Natural killer cell (primary cell): Measurements from ENCODE around the genes RPS17 and ZSCAN2.

- PRO-cap, result no peak
Measured at GRCh38 chr15:82122801-82123339, 77.1 kb upstream of the MEX3B start.

- PRO-cap, result no peak
Measured at GRCh38 chr15:82298506-82299049, 36.0 kb downstream of the SAXO2 start.

GRCh38 chr15:82300248-82300686 lies 37.6 kb downstream of the SAXO2 start:
- PRO-cap, result no peak

DNA sequence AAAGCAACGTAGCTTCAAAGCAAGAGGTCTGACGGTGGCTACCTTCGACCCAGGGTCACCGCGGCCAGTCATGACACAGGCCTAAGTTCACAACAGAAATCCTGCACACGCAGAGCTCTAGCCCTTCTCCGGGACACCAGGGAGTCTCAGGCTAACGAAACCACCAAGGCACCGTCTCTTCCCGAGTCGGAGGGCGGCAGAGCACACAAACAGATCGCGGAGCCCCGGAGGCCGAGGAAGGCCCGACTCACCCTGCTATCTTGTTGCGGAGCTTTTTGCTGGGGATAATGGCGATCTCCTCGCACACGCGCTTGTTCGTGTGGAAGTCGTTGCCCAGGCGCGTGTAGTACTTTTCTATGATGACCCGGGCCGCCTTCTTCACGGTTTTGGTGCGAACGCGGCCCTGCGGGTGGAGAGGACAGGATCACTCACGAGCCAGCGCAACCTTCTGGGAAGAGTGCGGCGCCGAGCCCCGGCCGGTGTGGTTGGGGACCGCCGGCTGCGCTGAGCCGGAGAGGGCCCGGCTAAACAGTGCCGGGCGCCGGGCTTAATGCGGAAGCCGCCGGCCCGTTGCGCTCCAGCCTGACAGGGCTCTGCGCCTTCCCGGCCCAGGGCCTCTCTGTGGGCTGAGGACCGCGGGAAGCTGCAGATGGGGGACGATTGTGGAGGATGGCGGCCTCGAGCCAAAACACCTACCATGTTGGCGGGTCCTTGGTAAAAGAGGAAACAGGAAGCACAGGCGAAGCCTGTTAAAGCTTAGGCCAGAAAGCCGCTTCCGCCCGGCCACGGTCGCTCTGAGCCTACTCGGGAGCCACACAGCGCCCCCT lies at the start of gene RPS17:
Gene RPS17 (minus strand): TSS at position 728 of the 827 bp plus-strand sequence.
- PRO-cap, result bidirectional peak, plus-strand start outside the sequence, minus-strand start at position 723 of the sequence

GRCh38 chr15:82646084-82646654 lies 994 bp downstream of the CPEB1 start:
- PRO-cap, result no peak

DNA sequence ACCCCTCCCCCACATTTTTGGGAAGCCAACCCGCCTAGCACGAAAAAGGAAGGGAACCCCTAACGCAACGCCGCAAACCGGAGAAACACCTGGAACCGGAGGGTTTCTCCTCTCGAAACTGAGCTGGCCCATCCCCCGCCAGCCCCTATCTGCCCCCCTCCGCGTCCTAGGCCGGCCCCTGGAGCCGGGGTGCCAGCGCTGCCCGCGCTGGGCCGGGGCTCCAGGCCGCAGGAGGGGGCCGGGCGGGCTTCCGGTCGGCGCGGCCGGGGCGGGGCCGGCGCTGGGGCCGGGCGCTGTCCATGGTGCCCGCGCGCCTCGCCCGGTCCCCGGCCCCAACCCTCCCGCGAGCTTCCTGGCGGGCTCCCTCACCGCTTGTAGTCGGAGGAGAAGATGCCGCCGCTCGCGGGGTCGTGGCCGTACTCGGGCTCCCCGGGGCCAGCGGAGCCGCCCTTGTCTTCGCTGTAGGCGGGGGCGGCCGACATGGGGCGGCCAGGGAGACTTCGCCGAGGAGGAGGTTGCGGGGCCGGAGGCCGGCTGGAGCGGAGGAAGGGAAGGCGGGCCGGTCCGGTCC lies 365 bp downstream of the AP3B2 start:
- PRO-cap, result no peak

DNA sequence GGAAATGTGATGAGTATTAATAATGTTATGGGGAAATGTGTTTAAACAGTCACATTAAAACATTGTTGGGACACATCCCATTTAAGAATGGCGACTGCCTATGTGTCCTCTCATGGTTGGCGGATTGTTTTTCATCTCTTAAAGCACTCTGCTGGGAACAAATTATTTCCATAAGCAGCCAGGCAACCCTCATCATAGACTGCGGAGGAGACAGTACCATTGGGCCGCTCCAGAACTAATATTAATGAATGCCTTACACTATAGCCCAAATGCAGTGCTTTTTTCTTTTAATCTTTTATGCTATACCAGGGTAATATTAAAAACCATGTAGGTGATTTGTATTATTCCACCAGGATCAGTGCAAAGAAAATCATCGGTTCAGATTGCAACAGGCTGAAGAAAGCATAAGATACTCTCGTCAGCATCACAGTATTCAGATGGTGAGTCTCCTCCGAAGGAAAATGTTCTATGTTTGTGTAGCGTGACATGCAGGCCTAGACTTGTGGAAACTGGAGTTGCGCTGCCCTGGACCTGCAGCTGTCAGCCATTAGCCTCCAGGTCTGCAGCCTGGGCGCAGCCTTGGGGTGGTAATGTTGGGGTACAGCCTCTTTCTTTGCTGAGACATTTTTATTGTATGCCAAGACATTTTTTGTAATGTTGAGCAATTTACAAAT lies 16.8 kb downstream of the WHAMM start:
- PRO-cap, result no peak

GRCh38 chr15:82836049-82836728 lies 26.8 kb downstream of the WHAMM start:
- PRO-cap, result no peak

DNA sequence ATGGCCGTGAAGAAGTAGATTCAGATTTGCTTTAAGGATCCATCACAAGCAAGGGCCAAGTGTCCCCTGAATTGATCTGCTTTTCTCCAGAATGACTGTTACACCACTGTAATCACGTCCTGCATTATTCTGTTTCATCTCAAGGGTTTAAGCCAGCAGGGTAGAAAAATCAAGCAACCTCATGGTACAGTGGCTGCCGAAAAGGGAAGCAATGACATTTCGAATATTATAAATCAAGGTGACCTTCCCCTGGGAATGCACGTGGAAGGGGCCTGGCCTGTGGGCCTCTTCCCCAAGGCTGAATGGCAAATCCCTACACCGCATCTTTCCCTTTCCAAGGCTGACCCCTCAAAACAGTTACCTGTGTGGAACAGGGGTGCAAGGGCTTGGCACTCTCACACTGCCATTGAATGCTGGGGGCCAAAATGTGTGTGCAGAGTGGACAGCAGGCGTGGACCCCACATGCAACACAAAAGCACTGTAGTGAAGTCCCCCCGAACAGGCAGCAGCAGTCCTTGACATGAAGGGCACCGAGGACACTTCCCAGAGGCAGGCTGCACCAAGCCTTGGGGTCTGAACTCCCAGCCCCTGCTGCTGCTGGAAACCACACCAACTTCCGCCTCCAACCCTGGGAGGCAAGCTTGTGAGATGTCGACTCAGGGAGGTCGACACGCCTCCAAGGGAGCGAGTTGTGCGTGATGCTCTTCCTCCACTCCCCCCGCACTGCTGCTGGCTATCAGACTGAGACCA lies 43.3 kb downstream of the WHAMM start:
- PRO-cap, result no peak

GRCh38 chr15:82944861-82945259 lies 7.7 kb downstream of the HOMER2 start:
- PRO-cap, result no peak

- PRO-cap, result no peak
Measured at GRCh38 chr15:83061509-83062100, 5.4 kb downstream of the BTBD1 start.

GRCh38 chr15:83063034-83063639 lies 3.9 kb downstream of the BTBD1 start:
- PRO-cap, result no peak

DNA sequence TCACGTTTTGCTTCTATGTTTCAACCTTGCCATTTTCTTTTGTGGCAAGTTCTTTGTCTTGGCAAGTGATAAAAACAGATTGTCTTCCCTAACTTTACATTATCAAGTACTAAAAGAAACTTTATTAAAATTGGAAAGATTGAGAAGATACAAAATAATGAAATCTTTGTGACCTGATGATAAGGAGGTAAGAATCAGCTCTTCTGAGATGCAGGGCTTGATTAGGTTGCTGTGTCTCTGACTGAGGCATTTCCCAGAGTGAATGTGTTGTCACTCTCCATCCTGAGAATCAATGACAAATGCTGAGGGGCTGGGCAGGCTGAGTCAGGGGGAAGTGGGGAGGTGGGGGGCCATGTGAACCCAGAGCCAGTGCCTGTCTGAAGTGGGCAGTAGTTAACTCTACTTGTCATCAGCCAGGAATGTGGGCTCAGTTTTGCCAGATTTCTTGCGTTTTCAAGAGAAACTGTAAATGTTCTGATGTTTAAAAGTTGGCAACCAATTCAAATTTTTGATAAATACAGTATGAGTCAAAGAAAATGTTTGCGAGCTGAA lies 3.0 kb upstream of the BNC1 start:
- PRO-cap, result no peak

- PRO-cap, result no peak
Measured at GRCh38 chr15:84173151-84173512, 62.4 kb upstream of the GOLGA6L4 start.

DNA sequence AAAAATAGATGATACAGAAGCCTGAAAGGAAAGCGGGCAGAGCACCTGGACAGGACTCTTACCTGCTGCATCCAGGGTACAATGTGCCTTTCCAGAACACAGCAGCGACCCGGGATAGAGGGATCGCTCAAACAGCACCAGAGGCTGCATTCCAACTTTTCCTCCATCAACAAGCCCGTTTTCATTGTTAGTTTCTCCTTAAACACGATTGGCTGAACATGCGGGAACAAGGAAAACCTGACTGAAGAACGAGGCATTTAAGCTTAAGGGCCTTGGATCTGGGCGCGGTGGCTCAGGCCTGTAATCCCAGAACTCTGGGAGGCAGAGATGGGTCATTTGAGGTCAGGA lies 31.4 kb upstream of the ZSCAN2 start:
- PRO-cap, result no peak

- PRO-cap, result unidirectional peak, plus-strand start at chr15:84601016
Measured at GRCh38 chr15:84600687-84601462, at the start of gene ZSCAN2. ZSCAN2 (plus strand) TSS chr15:84601009.

- PRO-cap, result no peak
Measured at GRCh38 chr15:84634686-84635030, 19.4 kb downstream of the WDR73 start.

GRCh38 chr15:84654740-84655557 lies 866 bp upstream of the WDR73 start:
- PRO-cap, result no peak

- PRO-cap, result bidirectional peak, plus-strand start at chr15:84749793, minus-strand start at chr15:84749708
Measured at GRCh38 chr15:84749155-84749954, 963 bp downstream of the ZNF592 start.

DNA sequence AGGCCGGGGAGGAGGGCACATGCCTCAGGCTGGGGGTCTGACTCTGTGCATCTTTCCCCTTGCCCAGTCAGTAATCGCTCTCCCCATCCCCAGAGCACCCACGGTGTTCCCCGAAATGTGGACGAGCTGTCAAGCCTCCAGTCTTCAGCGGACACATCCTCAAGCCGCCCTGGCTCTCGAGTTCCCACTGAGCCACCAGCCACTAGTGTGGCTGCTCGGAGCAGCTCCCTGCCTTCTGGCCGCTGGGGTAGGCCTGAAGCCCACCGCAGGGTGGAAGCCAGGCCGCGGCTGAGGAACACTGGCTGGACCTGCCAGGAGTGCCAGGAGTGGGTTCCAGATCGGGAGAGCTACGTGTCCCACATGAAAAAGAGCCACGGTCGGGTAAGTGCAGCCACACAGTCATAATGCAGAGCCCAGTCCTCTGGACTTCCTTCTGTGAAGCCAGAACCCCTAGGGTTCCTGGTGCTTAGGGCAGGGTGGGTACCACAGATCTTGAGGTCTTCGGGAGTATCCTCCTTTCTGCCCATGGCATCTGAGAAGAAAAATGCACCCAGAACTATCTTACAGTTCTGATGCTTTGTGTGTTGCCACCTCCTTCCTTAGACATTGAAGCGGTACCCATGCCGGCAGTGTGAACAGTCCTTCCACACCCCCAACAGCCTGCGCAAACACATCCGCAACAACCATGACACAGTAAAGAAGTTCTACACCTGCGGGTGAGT lies 18.5 kb upstream of the ALPK3 start:
- PRO-cap, result no peak